H1 (cell line): ENCODE measurements around the genes DLK2 and AARS2.

DNA sequence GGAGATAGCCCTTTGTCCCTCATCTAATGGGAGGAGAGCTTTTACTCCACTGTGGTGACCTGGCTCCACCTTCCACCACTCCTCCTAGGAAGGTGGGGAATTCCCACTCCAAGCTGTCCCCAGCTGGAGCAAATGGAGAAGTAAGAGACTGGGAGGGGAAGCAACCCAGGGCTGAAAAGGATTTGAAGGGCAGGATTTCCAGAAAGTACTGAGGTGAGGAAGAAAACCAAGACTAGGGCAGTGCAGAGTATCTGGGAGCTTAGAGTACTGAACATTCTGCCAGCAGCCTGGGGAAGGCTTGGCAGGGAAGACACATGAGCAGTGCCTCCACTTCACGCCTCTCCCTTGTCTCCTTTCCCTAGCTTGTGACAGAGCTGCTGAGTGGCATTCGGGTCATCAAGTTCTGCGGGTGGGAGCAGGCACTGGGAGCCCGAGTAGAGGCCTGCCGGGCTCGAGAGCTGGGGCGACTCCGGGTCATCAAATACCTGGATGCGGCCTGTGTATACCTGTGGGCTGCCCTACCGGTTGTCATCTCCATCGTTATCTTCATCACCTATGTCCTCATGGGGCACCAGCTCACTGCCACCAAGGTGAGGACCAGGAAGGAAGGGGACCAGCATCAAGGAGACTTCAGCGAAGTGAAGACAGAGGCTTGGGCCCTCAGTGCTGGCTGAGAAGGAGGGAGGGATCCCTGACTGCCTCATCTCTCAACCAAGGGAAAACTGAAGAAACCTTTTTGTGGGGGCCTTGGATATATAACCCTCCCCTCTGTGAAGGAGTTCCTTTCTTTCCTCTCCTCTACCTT lies 7.1 kb downstream of the ABCC10 start:
- RRBS, result no CpG with 5 or more reads among the region's 12 CpGs
CAGE:
- cytosol, long polyA plus RNA, result no peak
- long polyA plus RNA, result no peak
- nucleus, long polyA plus RNA, result no peak

DNA sequence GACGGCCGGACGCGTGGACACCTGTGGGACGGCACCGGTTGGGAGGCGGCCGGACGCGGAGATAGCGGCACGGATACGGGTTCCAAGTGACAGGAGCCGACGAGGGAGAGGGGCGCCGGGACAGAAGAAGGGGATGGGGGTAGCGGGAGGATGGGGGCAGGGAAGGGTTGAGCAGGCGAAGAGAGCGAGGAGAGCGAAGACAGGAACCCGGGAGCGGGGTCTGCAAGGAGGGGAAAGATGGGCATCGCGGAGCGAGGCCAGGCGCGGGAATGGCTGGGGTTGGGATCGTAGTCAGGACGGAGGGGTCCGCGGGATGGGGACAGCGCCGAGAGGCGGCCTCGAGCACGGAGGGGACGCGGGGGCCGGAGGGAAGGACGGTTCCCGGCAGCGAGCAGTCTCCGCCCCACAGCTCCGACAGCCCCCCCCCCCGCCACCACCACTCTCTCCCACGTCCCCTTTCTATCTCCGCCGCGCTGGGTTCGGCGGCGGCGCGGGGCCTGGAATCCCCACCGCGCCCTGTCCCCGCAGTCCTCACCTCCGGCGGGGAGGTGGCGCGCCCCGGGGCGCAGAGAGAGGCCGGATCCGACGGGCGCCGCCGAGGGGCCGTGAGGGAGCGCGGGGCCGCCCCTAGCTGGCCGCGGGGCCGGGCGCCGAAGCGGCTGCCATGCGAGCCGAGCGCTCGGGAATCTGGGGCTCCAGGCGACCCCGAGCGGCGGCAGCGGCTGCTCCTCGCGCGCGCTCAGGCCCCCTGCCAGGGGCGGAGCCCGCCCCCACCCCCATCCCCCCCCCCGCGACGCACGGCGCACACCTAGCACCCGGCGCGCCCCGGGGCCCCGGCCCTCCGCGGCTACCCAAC lies at the start of gene DLK2:
Gene DLK2 (minus strand): TSS at position 689 of the 856 bp plus-strand sequence.
- RRBS, result 3% methylated on average over 28 of the region's 107 CpGs
CAGE:
- cytosol, long polyA plus RNA, result start-site peak on the minus strand centred at position 703 of the sequence, 29 bp wide, 7 reads
- long polyA plus RNA, result no peak
- nucleus, long polyA plus RNA, result no peak

DNA sequence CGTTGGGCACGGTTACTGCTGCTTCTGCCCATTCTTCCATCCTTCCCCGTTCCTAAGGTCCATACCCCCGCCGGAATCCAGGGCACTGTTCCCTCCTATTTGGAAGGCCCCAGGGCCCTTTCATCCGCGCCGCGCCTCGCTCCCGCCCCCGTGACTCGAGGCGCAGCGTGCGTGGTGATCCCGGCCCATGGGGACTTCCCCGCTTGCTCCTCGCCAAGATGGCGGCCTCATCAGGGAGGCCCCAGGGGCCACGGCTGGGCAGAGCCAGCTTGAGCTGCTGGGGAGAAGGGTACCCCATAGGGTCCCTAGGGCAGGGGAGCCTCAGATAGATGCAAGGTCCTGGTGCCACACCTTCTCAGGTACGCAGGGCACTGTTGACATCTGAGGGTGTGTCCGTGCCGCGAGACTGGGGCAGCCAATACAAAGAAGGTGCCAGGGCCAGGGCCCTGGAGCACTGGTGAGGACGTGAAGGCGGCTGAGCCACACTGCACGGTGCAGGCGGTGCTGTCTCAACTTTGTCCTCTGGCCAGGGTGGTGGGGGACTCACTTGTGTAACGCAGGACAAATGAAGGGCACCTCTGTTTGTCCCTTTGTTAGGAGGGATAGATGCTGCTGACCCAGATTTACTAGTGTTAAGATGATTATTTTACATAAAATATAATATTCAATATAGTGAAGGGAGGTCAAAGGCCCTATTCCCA lies 596 bp upstream of the LRRC73 start:
- RRBS, result no CpG with 5 or more reads among the region's 30 CpGs
CAGE:
- cytosol, long polyA plus RNA, result no peak
- long polyA plus RNA, result no peak
- nucleus, long polyA plus RNA, result no peak

DNA sequence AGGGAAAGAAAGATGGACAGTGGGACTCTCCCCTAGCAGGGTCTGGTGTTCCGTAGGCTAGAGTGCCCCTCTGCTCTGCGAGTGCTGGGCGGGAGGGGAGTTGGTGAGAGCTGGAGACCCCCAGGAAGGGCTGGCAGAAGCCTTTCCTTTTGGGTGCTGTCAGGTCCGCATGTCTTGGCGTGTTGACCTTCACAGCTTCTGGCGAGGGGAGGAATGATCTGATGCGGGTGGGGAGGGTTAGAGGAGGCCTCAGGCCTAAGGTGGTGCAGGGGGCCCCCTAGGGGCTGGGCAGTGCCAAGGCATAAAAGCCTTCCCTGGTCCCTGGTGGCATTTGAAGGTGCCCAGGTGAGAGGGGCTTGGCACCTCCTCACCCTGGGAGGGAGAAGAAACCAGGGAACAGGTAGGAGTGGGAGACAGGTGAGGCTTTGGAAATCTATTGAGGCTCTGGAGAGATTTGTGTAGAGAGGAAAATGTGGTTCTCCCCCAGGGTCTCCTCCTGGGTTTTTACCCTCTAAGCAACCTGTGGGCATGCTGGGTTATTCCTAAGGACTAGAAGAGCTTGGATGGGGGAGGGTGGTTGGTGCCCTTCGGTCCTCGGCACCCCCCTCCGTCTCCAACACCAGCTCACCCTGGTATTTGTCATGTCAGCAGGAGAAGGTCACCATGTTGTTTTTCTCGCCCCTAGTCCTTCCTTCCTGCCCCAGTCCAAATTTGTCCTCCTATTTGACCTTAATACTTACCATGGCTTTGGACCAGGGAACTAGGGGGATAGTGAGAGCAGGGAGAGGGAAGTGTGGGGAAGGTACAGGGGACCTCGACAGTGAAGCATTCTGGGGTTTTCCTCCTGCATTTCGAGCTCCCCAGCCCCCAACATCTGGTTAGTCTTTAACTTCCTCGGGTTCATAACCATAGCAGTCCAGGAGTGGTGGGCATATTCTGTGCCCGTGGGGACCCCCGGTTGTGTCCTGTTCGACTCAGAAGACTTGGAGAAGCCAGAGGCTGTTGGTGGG lies 3.5 kb downstream of the VEGFA start:
- RRBS, result no CpG with 5 or more reads among the region's 17 CpGs
CAGE:
- cytosol, long polyA plus RNA, result no peak
- long polyA plus RNA, result no peak
- nucleus, long polyA plus RNA, result no peak

- RRBS, result 92% methylated on average over 7 of the region's 37 CpGs
CAGE:
- cytosol, long polyA plus RNA, result no peak
- long polyA plus RNA, result no peak
- nucleus, long polyA plus RNA, result no peak
Observed at GRCh38 chr6:43784204-43785561, 14.7 kb downstream of the VEGFA start.

DNA sequence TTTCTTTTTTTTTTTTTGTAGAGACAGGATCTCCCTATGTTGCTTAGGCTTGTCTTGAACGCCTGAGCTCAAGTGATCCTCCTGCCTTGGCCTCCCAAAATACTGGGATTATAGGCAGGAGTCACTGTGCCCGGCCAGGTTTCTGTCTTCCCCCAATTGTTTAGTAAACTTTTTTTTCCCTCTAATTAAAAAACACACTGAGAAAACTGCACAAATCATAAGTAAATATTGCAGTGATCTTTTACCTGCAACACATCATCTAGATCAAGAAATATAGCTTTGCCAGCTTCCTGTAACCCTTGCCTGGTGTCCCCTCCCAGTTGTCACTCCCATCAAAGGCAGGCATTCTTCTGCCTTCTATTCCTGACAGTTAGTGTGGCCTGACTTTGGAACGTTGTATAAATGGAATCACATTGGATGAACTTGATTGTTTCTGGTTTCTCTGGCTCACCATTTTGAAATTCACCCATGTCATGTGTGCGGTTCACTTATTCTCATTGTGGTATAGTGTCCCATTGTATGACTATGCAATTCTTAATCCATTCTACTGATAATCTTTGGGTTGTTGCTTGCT lies 72.9 kb downstream of the VEGFA start:
- RRBS, result no CpG with 5 or more reads among the region's 4 CpGs
CAGE:
- cytosol, long polyA plus RNA, result no peak
- long polyA plus RNA, result no peak
- nucleus, long polyA plus RNA, result no peak

DNA sequence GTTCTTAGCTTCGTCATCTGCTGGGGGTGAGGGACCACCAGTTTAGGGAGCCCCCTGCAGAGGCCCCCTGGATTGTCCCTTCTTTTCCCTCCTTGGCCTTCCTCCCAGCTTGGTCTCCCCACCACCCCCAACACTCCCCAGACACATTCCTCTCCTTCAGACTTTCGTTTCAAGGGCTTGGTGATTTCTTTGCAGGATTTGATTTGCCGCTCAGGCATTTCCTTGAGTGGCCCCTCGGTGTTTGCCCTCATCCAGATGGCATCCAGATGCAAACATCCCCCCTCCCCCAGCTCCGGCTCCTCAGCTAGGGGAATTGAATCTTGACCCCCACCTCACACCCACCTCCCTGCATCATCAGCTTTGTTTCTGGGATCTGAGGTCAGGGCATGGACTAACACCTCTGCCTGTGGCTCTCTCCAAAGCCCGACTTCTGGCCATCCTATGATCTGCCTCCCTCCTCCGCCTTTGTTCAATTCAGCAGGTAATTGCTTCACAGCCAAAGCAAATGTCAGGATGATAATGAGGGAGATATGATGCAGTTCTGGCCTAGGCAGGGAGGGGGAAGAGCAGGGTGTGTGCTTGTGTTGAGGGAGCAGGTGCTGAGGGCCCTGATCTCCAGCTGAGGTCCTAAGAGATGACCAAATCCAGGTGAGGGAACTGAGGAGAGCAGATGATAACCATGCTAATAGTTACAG lies 141.5 kb downstream of the VEGFA start:
- RRBS, result no CpG with 5 or more reads among the region's 7 CpGs
CAGE:
- cytosol, long polyA plus RNA, result no peak
- long polyA plus RNA, result no peak
- nucleus, long polyA plus RNA, result no peak

GRCh38 chr6:43937405-43937929 lies 167.5 kb downstream of the VEGFA start:
- RRBS, result no CpG with 5 or more reads among the region's 6 CpGs
CAGE:
- cytosol, long polyA plus RNA, result no peak
- long polyA plus RNA, result no peak
- nucleus, long polyA plus RNA, result no peak

- RRBS, result no CpG with 5 or more reads among the region's 22 CpGs
CAGE:
- cytosol, long polyA plus RNA, result no peak
- long polyA plus RNA, result no peak
- nucleus, long polyA plus RNA, result no peak
Observed at GRCh38 chr6:43990158-43991247, 136.7 kb downstream of the MRPL14 start.

- RRBS, result 2% methylated on average over 28 of the region's 72 CpGs
CAGE:
- cytosol, long polyA plus RNA, result no peak
- long polyA plus RNA, result no peak
- nucleus, long polyA plus RNA, result no peak
Observed at GRCh38 chr6:44127783-44128868, 772 bp downstream of the TMEM63B start.

GRCh38 chr6:44130096-44130449 lies 2.7 kb downstream of the TMEM63B start:
- RRBS, result no CpG with 5 or more reads among the region's 2 CpGs
CAGE:
- cytosol, long polyA plus RNA, result no peak
- long polyA plus RNA, result no peak
- nucleus, long polyA plus RNA, result no peak

- RRBS, result no CpG with 5 or more reads among the region's 4 CpGs
CAGE:
- cytosol, long polyA plus RNA, result no peak
- long polyA plus RNA, result no peak
- nucleus, long polyA plus RNA, result no peak
Observed at GRCh38 chr6:44134781-44135276, 7.5 kb downstream of the TMEM63B start.

GRCh38 chr6:44248317-44248469 lies 1.3 kb downstream of the HSP90AB1 start:
CAGE:
- cytosol, long polyA plus RNA, result no peak
- long polyA plus RNA, result no peak
- nucleus, long polyA plus RNA, result no peak

- RRBS, result 4% methylated on average over 2 of the region's 16 CpGs
CAGE:
- cytosol, long polyA plus RNA, result no peak
- long polyA plus RNA, result no peak
- nucleus, long polyA plus RNA, result no peak
Observed at GRCh38 chr6:44256262-44256840, 977 bp downstream of the SLC35B2 start.

DNA sequence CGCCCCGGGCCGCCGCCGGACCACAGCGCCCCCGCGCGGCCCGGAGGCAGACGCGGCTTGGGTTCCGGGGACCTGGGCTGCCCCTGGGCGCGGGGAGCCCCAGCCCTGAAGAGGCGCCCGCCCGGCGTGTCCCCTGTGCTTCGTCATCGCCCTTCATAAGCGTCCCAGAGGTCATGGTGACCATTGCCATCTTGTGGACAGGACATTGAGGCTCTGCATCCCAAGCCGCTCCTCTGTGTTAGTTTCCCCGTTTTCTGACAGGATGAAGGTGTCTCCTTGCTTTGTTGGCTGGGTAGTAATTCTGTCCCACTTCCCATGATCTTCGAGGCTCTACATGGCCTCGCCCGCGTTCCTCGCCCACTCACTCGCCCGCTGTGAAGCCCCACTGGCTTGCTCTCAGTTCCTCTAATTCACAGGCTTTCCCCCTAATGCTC lies 277 bp upstream of the SLC35B2 start:
- RRBS, result 2% methylated on average over 6 of the region's 31 CpGs
CAGE:
- cytosol, long polyA plus RNA, result no peak
- long polyA plus RNA, result no peak
- nucleus, long polyA plus RNA, result no peak

DNA sequence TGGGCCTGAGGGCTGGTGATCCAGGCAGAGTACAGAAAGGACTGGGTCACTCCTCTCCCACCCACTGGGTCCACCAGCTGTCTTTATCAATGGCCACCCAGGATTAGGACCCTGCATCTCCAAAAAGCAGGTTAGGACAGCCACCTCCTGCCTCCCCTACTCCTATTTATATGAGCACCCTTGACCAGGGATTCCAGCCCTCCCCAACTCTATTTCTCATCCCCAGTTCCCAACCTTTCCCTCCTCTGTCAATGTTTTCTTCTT lies 1.5 kb downstream of the NFKBIE start:
CAGE:
- cytosol, long polyA plus RNA, result no peak
- long polyA plus RNA, result no peak
- nucleus, long polyA plus RNA, result no peak

DNA sequence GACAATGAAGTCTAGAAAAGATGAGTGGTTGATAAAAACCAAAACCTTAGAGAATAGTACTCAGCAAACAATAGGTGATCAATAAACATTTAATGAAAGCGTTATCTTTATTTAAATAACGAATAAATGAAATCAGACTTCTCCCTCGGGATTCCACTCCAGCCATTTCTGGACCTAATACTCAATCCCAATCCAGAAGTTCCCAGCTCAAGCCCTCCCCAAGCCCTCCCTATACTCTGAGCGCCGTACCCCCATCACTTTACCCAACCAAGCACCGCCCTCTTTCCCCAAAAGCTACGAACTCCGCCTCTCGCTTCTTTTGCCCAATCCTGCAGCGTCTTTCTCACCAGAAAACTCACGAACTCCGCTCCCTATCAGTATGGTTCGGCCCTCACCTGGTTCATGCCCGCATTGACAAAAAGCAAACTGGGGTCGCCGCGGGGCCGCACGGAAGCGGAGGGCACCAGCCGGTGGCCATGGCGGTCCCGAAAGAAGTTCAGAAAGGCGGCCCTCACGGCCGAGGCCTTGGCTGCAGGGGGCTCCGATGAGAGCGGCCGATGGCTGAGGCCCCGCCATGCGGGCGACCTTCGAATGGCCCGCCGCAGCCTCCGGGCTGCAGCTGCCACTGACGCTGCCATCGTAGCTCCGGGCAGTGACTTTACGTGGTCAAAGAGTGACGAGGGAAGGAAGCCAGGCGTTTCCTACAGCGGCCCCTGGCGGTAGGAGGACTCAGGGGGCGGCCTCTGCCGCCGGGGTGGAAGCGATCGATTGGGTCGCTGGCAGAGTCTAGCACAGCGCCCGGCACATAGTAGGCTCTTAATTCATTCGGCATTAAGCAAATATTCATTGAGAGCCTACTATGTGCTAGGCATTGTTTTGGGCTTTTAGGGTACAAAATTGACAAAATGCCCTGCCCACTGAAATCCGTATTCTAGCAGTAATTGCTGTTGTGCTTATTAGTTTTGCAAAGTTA lies at the start of gene AARS2:
Gene AARS2 (minus strand): TSS at position 662 of the 973 bp plus-strand sequence.
- RRBS, result 5% methylated on average over 12 of the region's 54 CpGs
CAGE:
- cytosol, long polyA plus RNA, result start-site peak on the minus strand centred at position 655 of the sequence, 16 bp wide, 120 reads
- long polyA plus RNA, result start-site peak on the minus strand centred at position 658 of the sequence, 22 bp wide, 111 and 129 reads in 2 replicates
- nucleus, long polyA plus RNA, result start-site peak on the minus strand centred at position 658 of the sequence, 22 bp wide, 180 reads

- RRBS, result no CpG with 5 or more reads among the region's 3 CpGs
CAGE:
- cytosol, long polyA plus RNA, result no peak
- long polyA plus RNA, result no peak
- nucleus, long polyA plus RNA, result no peak
Observed at GRCh38 chr6:44381730-44382296, 5.7 kb upstream of the CDC5L start.

DNA sequence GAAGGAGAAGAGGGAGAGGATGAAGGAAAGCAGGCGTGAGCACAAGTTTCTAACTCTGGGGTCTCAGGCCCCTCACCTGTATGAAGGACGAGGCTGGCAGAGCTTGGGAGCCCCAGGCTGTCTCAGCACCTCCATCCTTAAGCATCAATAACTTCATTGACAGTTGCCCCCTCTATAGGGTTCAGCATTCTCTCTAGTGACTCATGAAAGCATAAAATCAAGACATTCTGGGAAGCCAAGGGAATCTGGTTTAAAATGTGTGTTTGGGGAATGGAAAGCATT lies 279.6 kb downstream of the CDC5L start:
- RRBS, result no CpG with 5 or more reads among the region's 2 CpGs
CAGE:
- cytosol, long polyA plus RNA, result no peak
- long polyA plus RNA, result no peak
- nucleus, long polyA plus RNA, result no peak

DNA sequence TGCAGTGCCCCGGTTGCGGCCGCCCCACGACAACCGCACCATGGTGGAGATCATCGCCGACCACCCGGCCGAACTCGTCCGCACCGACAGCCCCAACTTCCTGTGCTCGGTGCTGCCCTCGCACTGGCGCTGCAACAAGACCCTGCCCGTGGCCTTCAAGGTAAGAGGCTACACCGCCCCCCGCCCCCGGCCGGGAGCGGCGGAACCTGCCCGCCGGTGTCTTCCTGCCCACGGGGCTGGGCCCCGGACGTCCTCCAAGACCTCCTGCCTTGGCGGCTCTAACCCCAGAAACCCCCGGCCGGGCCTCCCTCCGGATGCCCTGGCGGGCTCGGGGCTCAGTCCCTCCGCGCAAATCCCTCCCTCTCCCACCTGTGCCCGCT lies 45.1 kb upstream of the SUPT3H start:
- RRBS, result 2% methylated on average over 12 of the region's 36 CpGs
CAGE:
- cytosol, long polyA plus RNA, result no peak
- long polyA plus RNA, result no peak
- nucleus, long polyA plus RNA, result start-site peak on the minus strand centred at position 76 of the sequence, 43 bp wide, 12 reads